ENCODE results near the genes TEX13C, SMARCA1, OCRL, GPR119 and ENOX2.

DNA sequence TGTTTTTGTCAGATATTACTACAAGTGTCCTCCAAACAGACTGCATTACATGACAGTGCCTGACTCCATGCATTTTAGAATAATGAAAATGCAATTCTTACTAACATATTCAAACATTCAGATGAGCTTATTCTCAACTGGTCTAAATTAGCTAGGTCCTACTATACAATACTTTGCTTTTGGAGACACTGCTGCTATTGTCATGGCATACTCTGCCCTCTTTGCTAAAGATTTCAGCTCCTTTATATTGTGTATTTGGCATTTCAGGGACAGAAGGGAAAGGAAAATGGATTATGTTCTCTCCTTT, 385.5 kb upstream of the TEX13C start:
- PRO-cap = no peak

DNA sequence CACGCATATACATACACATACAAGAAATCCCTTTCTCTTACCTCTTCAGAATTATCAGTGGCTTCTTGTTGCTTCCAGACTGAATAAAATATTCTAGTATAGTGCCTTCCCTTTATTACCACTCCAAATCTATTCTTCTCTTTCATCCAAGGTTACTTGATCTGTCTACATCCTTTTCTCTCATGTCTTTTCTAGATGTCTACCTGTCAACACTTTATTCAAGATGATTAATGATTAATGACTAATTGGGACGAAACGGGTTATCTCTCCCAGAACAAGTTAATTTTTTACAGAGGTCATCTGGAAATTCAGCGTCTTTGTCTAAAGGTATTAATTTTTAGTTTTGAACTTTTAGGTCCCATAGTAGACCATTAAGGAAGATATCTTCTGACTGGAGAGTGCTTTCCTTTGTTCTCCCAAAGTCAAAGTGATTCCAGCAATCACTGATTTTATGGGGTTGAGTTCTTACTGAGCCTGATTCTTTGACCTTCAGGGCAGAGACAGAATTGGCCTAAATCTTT, 335.5 kb upstream of the TEX13C start:
- PRO-cap = no peak

GRCh38 chrX:125203553-125204658, 115.8 kb upstream of the TEX13C start:
- PRO-cap = no peak

- PRO-cap = no peak
These were observed 113.5 kb upstream of the TEX13C start for GRCh38 chrX:125206060-125206678.

DNA sequence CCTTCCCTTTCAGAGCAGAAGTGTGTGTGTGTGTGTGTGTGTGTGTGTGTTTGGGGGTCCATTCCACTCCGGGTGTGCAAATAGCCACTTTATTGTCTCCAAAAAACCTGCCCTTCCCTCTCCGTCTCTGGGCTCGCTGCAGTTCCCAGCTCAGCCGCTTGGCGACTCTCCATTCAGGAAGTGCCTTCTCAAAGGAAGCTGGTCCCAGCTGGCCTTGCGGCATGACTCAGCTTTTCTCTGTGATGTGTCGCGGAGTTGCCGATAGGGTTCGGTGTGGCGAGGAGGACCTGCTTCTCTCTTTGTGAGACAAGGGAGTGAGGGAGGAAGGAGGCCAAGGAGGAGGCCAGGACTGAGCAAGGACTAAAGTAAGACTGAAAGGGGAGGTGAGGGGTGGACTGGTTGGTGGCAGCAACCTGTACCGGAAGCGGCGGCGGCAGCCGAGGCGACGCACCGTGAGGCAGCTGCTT, at the start of gene TEX13C:
Gene TEX13C (plus strand): TSS at position 237 of the 467 bp plus-strand sequence.
- PRO-cap = no peak

DNA sequence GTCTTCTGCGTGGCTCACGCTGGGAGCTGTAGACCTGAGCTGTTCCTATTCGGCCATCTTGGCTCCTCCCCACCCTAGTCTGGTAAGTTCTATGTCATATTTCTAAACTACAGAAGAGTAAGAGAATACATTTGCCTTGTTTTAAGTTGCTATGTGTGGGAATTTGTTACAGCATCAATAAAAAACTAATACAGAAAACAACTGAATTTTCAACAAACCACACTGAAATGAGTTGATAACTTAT, 56.1 kb downstream of the DCAF12L2 start:
- PRO-cap = no peak

- PRO-cap = unidirectional peak, minus-strand start at chrX:129523295; bidirectional peak, plus-strand start at chrX:129523646, minus-strand start at chrX:129523439
These were observed at the start of gene SMARCA1 for GRCh38 chrX:129523197-129524158. TSS of gene SMARCA1 (minus strand) at chrX:129523490.

DNA sequence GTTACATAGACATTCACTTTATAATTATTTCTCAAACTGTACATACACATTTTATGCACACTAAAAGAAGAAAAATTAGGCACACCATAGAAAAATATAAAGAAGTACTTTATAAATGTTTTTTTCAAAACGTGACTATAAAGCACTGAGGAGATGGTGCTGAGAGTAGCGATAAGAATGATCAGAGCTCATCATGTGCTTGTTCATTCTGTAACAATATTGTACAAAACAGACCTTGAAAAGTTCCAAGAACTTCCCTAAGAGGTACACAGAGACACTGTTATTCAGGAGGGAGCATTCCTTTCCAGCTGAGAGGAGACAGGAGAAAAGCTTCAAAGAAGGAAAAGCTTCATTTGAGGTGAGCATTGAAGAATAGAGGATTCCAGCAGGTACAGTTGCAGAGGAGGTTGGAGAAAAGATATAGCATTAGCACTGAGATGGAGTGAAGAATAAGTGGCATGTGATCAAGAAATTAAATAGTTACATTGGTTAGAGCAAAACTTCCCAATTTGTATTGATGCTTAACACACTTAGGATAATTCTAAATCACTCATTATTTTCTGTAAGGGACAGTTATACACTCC, 7.5 kb upstream of the OCRL start:
- PRO-cap = no peak

GRCh38 chrX:129540076-129540610, at the start of gene OCRL:
TSS of gene OCRL (plus strand) at chrX:129540259.
- PRO-cap = unidirectional peak, plus-strand start at chrX:129540265

DNA sequence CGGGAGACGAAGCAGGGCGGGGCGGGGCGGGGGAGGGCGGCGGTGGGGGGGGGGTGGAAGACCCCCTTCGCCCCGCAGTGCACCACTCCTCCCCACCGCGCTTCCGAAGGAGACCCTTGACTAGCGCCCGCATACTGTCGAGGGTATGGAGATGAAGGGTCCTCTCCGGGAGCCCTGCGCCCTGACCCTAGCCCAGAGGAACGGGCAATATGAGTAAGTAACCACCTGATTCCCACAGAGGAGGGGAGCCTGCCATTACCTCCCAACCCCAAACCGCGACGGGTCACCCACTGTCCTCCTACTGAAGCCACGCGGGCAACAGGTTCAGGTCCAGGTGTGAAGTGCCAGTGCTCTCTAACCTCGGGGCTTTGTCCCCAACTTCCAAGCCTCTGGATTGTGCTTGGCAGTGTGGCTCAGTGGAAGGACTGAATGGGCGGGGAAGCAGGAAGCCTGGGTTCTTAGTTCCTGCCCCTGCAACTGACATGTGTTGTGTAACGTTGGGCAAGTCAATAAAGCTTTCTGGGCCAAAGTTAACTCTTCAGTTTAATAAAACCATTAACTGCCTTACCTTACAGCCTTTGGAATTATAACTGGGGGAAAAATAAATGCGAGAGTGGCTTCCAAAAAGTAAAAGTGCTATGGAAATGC, 676 bp downstream of the OCRL start:
- PRO-cap = no peak

DNA sequence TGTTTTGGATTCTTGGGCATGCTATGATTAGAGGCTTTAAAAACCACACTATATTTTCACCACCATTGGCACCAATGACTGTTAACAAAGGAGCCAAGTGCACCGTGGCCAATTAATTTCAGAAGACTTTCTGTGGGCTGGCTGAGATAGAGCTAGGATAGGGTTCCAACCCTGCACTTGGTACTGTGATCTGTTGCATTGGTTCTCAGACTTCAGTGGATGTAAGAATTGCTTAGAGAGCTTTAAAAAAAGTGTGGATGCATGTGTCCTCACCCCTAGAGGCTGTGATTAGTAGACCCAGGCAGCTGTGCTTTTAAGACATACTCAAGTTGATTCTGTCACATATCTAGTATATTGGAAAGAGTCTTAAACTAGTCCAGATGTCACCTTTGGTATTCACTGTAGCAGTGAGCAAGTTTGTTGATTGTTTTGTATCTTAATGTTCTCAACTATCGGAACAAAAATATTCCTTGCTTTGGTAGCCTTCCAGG, 32.5 kb downstream of the OCRL start:
- PRO-cap = no peak

DNA sequence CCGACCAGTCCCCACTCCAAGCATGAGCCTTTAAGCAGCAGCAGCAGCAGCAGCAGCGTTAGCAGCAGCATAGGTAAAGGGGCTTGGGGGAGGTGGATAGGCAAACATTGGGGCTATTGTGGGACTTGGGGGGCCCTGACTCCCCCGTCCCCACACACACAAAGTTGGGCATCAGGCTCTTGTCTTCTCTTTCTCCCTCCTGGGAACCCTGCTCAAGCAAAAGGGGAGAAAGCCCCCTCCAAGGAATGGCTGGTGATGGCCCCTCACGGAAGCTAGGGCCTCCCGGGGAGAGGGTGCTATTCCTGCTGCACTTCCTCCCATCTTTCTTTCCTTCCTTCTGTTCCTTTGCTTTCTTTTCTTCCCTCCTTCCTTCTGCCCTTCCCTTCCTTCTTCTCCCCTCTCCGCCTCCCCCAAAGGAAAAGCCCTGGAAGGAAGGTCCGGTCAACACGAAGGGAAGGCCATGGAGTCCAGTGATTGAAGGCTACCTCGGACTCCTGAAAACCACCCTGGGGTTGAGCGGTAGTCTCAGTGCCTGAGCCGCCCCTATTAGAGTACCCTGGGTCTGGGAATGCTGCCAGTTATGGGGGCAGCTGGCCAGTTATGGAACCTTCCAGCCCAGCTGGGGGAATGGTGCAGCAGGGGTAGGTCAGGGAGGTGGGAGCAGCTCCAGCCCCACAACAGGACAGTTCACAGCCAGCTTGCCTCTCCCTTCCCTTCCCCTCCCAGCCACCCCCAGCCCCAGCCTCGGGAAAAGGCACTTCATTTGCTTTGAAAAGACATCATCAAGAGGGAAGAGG, 8.4 kb downstream of the APLN start:
- PRO-cap = no peak

DNA sequence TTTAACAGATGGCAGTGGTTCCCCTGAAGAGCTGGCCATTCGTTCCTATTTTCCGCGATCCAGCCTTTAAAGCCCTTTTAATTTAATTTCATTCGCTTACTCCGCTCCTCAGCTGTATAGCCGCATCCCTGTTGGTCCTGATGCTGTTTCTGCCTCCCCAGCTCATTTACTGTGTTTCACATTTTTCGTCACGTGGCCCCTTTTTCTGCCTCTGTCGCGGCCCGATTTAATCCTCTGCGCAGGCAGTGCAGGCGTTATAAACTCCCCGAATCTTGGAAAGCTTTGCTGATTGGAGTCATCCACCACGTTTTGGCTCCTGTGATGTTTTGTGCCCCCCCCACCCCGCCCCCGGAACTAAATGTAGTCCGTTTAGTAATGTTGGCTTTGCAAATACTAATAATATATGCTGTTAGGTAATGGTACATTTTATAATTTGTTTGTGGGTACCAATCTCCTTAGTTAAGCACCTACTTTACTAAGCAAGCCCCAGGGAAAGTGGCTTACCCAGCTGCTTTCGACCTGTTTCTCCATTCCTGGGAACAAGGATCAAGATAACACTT, 435 bp downstream of the UTP14A start:
- PRO-cap = bidirectional peak, plus-strand start at position 260 of the sequence, minus-strand start at position 222 of the sequence

DNA sequence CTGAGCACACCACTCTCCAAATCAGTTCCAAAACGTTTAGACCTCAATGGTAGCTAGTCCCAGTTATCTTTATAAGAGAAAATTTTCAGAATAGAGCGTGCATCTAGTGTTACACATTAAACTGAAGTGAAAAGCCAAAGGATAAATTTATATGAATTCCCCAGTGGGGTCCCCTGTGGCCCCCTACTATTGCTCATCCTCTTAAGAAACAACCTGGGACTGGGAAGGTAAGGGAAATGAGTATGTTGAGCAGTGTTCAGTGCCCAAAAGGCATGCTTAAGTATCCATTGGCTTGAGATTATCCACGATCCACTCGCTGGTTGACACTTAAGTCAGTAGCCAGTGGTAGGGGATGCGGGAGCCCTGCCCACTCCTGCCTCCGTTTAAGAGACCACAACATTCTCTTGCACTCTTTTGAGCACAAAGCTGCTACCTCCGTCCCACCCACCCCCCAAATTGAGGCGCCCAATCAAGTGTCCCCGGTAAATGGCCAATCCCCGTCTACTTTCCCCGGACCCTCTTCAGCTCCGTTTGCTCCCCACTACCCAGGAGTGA, 24.9 kb downstream of the UTP14A start:
- PRO-cap = no peak

GRCh38 chrX:129956978-129958080, 25.1 kb upstream of the BCORL1 start:
- PRO-cap = bidirectional peak, plus-strand start at chrX:129957519, minus-strand start at chrX:129957461

- PRO-cap = no peak
These were observed 43.4 kb downstream of the ELF4 start for GRCh38 chrX:130066863-130067236.

GRCh38 chrX:130108953-130110085, 978 bp downstream of the ELF4 start:
- PRO-cap = no peak

- PRO-cap = no peak
These were observed at the start of gene GPR119 for GRCh38 chrX:130385498-130385927. TSS of gene GPR119 (minus strand) at chrX:130385674.

DNA sequence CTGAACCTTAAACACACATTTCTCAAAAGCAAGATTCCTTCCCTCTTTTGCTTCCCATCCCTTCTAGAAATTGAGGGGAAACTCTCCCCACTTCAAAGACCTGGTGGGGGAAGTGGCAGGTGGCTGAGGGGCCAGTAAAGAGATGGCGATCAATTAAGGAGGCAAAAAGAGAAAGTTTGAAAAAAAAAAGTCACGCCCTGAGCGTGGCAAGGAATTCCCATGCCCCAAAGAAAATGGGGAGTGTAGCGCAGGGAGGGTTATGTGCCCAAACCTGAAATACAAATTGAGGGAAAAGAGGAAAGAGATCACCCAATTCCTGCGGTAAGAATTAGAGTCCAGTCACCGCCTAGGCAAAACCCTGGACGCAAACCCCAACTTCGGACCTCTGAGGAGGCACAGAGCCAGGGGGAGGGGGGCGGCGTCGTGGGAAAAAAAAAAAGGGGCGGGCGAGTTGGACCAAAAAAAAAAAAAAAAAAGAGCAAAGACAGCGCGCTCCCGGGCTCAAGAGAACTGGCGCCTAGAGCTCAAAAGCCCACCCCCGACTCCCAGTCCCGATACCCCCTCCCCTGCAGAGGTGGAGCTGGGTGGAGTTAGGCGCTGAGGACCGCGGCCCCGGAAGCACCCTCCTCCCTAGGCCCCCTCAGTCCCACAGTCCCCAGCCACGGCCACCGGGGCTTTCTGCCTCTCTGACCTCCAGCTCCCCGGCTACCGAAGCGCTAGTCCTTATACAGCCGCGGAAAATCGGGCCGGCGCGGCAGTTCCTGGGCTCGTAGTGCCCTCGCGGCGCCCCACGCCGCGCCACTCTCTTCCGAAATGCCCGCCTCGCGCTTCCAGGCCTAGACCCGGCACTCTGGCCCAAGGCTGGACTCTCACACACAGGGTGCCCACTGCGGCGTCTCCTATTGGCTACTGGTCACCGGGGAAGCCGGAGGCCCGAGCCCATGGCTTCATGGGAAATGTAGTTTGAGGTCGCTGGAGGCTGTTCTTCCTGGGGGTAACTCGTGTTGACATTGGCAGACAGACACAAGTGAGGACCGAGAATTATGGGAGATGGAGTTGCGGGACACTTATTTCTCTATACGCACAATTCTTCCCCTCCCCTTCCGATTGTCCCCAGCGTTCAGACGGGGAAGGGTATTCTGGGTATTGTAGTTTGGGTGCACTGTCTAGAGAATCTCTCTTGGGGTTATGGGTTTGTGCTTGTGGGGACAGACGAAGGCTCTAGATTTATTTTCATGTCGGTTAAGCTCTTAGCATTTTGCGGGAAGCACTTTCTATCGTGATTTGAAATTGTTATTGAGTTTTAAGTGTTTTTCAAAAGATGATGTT, at the start of gene ENOX2:
Gene ENOX2 (minus strand): TSS at position 852 of the 1,329 bp plus-strand sequence.
- PRO-cap = bidirectional peak, plus-strand start at position 649 of the sequence, minus-strand start at position 562 of the sequence; bidirectional peak, plus-strand start at position 1,168 of the sequence, minus-strand start at position 846 of the sequence

DNA sequence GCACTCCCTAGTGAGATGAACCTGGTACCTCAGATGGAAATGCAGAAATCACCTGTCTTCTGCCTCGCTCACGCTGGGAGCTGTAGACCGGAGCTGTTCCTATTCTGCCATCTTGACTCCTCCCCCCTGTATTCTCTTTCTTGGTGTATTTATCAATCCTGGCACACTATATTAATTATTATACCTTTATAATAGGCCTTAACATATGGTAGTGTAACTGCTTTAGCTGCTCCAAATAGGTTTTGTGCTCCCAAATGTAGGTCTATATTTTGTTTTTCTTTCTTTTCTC, 100.0 kb downstream of the ARHGAP36 start:
- PRO-cap = no peak

Measured in ReNcell CX (cell line).